Cerebral cortex (tissue), 2 donors: ENCODE data around the genes CABIN1, GUCD1 and GRK3.

DNA sequence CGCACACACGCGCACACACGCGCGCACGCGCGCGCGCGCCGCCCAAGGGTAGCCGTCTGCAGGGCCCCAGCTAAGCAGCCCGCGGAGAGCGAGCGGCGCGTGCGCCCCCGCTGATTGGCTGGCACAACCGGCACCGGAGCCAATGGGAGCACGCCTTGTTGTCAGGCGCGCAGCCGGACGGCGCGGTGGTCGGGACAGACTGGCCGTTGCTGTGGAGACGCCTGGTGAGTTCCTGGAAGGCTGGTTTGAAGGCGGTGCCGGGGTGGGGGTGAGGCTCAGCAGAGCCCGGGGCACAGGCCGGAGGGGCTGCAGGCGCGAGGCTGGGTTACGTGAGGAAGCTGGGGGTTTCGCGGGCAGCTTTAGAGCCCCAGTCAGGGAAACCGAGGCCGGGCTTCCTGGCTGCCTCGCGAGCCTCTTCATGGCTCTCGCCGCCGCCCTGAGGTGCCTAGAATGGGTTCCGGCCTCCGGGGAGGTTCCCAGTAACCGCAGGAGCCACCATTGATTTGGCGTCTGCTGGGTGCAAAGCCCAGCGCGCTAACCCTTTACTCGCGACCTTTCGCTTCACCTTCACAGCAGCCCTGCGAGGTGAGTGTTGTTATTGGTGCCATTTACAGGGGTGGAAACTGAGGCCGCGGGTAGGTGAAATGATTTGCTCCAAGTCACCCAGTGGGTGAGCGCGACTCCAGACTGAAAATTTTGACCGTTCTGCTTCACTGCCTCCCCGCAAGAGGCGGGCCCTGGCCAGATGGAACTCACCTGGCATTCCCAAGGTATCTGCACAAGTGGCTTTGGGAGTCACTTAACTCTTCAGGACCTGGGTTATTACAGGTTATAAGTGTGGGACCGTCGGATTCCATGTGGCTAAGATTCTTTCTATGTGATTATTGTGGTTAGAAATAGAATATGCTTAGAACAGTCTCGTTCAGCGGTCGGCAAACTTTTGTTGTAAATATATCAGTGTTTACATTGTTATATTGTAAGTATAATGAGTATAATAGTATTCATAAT lies at the start of gene CABIN1:
CABIN1 (plus strand) TSS at position 161 of the 1,008 bp plus-strand sequence.
- PRO-cap, 2 experiments = peak in 1 of 2 experiments; most common plus-strand start position 170 of the sequence (in 1)

DNA sequence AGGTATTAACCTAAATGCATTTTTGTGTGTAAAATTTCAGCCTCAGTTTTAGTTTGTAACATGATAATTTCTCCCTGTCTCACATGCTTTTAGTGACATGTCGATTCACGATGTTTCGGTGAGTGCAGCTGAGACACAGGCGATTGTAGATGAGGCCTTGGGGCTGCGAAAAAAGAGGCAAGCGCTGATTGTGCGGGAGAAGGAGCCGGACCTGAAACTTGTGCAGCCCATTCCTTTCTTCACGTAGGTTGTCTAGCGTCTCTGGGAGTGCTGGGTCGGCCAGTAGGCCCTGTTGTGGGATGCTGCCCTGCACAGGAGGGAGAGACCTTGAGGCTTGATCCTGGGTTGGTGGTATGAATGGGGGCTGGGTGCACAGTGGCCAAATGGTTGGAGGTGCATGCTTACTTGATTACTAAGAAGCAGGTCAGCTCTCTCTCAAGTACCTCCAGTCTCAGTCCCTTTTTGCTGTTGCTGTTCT lies 39.7 kb downstream of the CABIN1 start:
- PRO-cap, 2 experiments = no peak in any of the 2 experiments

GRCh38 chr22:24150297-24150610 lies 31.0 kb upstream of the SUSD2 start:
- PRO-cap, 2 experiments = no peak in any of the 2 experiments

GRCh38 chr22:24177164-24177856 lies 4.0 kb upstream of the SUSD2 start:
- PRO-cap, 2 experiments = no peak in any of the 2 experiments

DNA sequence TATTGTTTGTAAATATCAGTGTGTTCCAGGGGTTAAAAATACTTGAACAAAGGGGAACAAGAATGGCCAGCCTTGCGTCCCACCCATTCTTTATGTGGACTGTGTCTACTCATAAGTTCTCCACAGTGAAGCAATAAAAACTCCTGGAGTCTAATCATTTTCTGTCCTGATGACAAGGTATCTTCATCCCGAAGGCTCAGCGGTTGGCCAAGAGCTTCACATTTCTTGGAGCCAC lies 36.9 kb upstream of the ADORA2A start:
- PRO-cap, 2 experiments = no peak in any of the 2 experiments

GRCh38 chr22:24400930-24401891 lies 26.2 kb upstream of the ADORA2A start:
- PRO-cap, 2 experiments = no peak in any of the 2 experiments

DNA sequence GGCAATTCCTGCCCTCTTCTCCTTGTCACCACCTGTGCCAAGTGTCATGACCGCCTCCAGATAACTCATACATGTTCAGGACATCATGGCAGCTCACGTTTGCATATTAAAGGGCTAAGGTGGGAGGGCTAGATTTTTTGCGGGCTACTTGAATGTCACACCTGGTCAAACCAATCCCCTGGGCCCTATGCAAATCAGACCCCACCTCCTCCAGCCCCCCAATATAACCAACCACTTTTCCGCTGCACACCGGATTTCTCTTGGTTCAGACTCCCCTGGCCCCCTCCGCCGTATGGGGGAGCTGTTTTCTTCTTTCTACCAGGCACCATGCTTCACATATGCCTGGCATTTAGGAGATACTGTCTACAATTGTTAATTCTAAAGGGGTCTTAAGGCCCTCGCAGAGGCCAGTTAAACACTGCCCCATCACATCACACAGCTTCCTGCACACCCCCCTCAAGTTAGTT lies 12.6 kb downstream of the UPB1 start:
- PRO-cap, 2 experiments = no peak in any of the 2 experiments

GRCh38 chr22:24554266-24555303 lies at the start of gene GUCD1:
Gene GUCD1, minus strand, starts transcription at chr22:24555138.
- PRO-cap, 2 experiments = peak in 2 of 2 experiments; most common plus-strand start chr22:24554587 (in 1); most common minus-strand start chr22:24555110 (in 2)

- PRO-cap, 2 experiments = no peak in any of the 2 experiments
Measured at GRCh38 chr22:24585781-24586203, 7.1 kb downstream of the LRRC75B start.

- PRO-cap, 2 experiments = no peak in any of the 2 experiments
Measured at GRCh38 chr22:24894973-24895327, 51.5 kb downstream of the LHFPL7 start.

DNA sequence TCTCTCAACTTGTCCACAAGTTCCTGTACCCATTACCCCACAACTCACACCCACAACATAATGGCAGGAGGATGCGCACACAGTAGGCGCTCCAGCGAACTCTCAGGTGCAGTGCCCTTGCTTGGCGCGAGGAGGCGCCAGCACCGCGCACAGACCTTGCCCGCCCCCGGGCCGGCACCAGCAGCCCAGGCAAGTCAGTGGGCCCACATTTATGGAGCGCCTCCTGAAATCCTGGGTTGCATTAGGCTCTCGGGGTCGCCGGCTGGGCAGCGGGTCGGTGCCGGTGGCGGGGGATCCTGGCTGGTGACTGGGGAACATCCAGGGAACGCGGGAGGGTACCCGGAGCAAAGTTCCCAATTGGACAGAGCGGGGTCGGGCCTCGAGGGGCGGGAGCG lies 408 bp upstream of the KIAA1671 start:
- PRO-cap, 2 experiments = no peak in any of the 2 experiments

DNA sequence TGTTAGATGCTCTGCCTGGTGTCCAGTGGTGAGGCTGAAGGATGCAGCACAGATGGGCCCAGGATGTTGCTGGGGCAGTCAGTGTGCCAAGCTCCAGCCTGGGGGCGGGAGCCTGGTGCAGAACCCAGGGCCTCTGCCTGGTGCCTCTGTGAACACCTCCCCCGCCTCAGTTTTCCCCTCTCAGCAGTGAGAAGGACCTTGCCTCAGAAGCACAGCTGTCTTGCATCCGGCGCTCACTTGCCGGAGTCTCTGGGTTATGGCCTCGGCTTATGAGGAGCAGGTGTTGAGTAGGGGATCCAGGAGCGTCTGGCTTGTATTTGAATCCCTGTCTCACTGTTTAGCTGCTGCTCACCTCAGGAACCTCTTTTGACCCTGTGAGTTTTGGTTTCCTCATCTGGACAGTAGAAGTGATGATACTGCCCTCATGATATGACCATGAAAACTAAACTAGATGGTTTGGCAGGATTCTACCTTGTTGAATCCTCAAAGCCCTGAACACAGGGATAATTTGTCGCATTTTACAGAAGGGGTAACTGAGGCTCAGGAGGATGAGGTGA lies 116.3 kb downstream of the KIAA1671 start:
- PRO-cap, 2 experiments = no peak in any of the 2 experiments

DNA sequence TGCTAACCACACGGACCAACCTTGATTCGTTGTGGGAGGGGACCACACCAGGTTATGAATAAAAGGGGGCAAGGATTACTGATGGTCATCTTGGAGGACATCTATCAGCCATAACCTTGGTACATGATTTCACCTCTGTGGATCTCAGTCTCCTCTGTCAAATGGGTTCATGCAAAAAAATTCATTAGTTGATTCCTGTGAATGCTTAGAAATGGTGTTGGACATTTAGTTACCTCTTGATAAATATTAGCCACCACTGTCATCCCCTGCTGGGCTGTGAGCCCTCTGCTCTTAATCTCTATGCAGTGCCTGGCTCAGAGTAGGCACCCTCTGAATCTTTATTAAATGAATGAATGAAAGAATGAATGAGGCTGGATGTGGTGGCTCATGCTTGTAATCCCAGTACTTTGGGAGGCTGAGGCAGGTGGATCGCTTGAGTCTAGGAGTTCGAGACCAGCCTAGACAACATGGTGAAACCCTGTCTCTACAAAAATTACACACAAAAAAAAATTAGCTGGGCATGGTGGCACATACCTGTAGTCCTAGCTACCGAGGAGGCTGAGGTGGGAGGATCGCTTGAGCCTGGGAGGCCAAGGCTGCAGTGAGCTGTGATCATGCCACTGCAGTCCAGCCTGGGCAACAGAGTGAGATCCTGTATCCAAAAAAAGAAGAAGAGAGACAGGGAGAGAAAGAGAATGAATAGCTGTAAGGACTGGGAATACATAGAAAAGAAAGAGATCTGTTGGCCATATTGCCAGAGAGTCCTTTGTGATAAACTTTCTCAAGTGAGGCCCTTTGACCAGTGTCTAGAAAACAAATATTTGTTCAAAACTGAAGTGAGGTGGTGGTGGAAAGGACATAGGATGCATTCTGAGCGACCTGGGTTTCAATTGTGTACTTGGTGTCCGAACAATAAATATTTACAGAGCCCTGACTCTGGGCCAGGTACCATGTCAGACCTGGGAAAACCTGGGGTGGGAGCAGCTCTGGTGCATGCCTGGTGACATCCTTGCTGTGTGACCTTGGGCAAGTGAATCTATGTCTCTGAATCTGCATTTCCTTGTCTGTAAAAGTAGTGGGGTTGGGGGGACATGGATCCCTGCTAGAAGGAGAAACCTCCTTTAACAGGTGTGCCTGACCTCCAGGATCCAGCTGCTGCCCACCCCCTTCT lies 89.8 kb upstream of the CRYBB3 start:
- PRO-cap, 2 experiments = no peak in any of the 2 experiments

DNA sequence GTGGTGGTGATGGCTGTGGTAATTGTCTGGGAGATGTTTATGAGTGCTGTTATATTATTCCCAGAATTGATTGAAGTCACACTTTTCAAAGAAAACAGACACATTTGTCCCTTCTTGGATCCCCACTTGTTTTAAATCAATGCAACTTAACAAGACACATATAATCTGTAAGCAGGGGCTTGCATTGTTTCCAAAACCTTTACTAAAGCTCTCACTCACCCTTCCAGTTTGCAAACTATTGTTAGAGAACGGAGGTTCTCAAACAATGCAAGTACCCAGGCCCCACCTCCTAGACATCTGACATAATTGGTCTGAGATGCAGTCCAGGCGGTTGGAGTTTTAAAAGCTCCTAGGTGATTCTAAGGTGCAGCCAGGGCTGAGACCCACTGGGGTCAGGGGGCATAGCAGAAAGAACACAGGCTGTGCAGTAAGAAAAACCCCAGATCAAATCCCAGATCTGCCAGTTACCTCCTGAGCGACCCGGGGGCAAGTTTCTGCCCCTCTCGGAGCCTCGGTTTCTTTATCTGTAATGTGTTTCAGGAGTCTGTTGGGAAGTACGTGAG lies 67.6 kb upstream of the CRYBB3 start:
- PRO-cap, 2 experiments = no peak in any of the 2 experiments

GRCh38 chr22:25148372-25148960 lies 51.2 kb upstream of the CRYBB3 start:
- PRO-cap, 2 experiments = no peak in any of the 2 experiments

GRCh38 chr22:25462160-25463032 lies 102.1 kb upstream of the GRK3 start:
- PRO-cap, 2 experiments = no peak in any of the 2 experiments

DNA sequence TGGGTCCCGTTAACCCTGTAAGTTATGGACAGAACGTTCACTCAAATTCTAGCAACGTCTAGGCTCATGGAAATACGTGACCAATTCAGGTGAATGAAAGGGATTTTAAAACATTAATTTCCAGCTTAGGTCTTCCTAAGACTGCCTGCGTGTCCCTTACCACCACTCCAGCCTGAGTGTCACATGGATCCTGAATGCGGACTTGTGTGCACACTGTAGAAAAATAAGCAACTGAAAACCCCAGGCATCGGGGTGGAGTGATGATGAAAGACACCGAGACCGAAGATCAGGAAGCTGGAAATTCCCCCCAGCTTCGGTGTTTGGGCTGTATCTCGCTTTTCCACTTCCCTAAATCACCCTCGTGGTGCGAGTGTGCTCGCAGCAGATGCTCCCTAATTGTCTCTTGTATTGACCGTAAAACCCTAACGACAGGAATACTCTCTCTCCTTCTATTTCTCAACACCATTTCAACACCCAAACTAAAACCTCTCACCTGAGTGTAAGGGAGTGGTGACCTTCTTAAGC lies 816 bp upstream of the GRK3 start:
- PRO-cap, 2 experiments = no peak in any of the 2 experiments

- PRO-cap, 2 experiments = peak in 1 of 2 experiments; most common plus-strand start chr22:25564675 (in 1); most common minus-strand start chr22:25564569 (in 1)
Measured at GRCh38 chr22:25564252-25565347, at the start of gene GRK3. Gene GRK3, plus strand, starts transcription at chr22:25564675.

DNA sequence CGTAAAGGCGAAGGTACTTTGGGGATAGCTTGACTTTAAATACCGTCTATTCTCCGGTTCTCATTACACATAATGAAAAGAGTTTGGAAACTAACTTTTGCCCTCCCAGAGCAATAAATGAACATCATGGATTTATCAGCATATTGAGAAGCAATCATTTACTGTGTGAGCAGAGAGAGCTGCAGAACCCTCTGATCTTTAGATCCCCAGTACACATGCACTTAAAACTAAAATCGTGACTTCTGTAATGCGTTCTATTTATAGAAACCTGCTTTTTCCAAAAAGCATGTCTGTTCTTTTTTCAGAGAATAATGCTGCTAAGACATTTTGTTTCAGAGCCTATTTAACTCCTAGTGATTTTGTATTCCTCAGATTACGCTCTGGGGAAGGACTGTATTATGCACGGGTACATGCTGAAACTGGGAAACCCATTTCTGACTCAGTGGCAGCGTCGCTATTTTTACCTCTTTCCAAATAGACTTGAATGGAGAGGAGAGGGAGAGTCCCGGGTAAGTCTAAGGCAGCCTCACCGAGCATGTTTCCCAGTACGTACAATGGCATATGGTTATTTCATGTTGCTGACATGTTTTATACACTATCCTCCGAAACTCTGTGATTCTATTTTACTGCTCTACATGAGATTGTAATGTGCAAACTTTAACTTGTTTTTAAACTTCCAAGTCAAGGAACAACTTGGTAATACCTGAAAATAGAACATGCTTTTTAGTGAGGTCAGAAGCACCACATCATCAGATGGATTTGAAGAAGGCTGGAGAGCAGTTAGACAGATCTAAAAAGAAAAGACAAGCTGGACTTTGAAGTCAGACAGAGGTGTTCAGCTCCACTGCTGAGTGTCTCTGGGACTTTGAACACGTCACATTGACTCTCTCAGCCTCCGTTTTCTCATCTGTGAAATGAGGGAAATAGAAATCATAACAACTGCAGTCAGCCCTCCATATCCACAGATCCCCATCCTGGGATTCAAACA lies 23.8 kb upstream of the MYO18B start:
- PRO-cap, 2 experiments = peak in 1 of 2 experiments; most common plus-strand start position 752 of the sequence (in 1)

GRCh38 chr22:25754491-25755253 lies 12.7 kb downstream of the MYO18B start:
- PRO-cap, 2 experiments = no peak in any of the 2 experiments